B cell (primary cell): ENCODE measurements around the genes GNA13, RGS9 and PSMD12.

- PRO-cap: unidirectional peak, minus-strand start at chr17:64237923
- CAGE, long polyA plus RNA: no peak
Measured at GRCh38 chr17:64237758-64238095, 25.3 kb downstream of the TEX2 start.

DNA sequence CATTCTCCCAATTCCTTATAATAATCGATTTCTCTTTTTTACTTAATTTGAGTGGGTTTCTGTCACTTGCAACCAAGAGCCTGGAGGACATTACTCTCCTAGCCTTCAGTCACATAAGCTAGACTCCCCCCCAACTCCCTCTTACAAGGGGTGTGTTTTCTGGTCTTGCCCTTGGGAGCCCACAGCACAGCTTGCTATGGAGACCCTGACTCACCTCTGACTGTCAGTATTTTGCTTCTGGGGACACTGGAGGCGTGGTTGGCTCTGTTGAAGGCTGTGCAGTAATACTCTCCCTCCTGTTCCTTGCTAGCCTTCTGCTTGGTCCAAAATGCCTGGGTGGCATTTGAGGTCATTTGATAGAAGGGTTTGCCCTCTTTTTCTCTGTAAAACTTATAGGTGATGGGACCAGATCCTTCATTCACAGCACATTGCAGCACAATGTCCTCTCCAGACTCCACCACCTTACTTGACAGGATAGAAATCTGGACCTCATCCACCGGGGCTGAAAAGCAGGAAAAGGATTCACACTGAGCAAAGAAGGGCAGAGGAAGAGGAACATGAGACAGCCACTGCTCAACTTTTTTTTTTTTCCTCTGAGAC, 34.7 kb downstream of the PECAM1 start:
- PRO-cap: no peak
- CAGE, long polyA plus RNA: no peak

DNA sequence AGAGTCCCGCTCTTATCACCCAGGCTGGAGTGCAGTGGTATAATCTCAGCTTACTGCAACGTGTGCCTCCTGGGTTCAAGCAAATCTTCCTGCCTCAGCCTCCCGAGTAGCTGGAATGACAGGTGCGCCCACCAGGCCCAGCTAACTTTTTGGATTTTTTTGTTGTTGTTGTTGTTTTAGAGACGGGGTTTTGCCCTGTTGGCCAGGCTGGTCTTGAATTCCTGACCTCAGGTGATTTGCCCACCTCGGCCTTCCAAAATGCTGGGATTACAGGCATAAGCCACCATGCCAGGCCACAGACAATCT, 34.2 kb downstream of the PECAM1 start:
- PRO-cap: no peak
- CAGE, long polyA plus RNA: no peak

- PRO-cap: no peak
- CAGE, long polyA plus RNA: no peak
Measured at GRCh38 chr17:64515606-64516520, 9.1 kb downstream of the CEP95 start.

GRCh38 chr17:64572483-64573292, 65.9 kb downstream of the CEP95 start:
- PRO-cap: no peak
- CAGE, long polyA plus RNA: no peak

DNA sequence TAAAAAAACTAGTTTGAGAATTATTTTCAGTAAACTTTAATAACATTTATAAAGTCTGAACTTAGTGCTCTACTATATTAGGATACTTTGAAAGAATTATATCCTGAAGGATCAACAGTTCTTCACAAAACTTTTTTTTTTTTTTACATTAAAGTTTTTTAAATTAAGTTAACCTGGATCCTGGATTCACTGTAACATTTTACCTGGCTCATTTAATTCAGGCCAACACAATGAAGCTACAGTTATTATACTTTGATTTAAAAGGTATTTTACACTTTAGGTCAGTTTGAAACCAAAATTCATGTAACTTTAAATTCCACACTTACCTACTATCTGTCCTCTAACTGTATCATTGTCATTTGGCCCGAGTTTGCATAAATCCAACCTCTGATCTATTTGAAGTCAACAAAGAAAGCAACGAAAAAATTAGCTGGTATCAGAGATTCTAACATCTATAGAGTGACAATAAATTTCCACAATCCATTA, 71.3 kb downstream of the SMURF2 start:
- PRO-cap: no peak
- CAGE, long polyA plus RNA: no peak

- PRO-cap: no peak
- CAGE, long polyA plus RNA: no peak
Measured at GRCh38 chr17:64780030-64781024, 118.2 kb upstream of the SMURF2 start.

GRCh38 chr17:65056420-65057342, at the start of gene GNA13:
TSS of gene GNA13 (minus strand) at chr17:65056740.
- PRO-cap: bidirectional peak, plus-strand start at chr17:65057079, minus-strand start at chr17:65056740
- CAGE, long polyA plus RNA: no peak

- PRO-cap: bidirectional peak, plus-strand start at chr17:65100541, minus-strand start at chr17:65100503
- CAGE, long polyA plus RNA: no peak
Measured at GRCh38 chr17:65099933-65101083, 36.9 kb upstream of the RGS9 start.

GRCh38 chr17:65131179-65131692, 5.9 kb upstream of the RGS9 start:
- PRO-cap: no peak
- CAGE, long polyA plus RNA: no peak

GRCh38 chr17:65136772-65137520, at the start of gene RGS9:
TSS of gene RGS9 (plus strand) at chr17:65137370.
- PRO-cap: no peak
- CAGE, long polyA plus RNA: no peak

GRCh38 chr17:65164164-65164780, 27.1 kb downstream of the RGS9 start:
- PRO-cap: no peak
- CAGE, long polyA plus RNA: no peak

GRCh38 chr17:66021044-66021488, 170.9 kb downstream of the CEP112 start:
- PRO-cap: no peak
- CAGE, long polyA plus RNA: no peak

GRCh38 chr17:66235131-66235908, 6.1 kb upstream of the APOH start:
- PRO-cap: no peak
- CAGE, long polyA plus RNA: no peak

- PRO-cap: no peak
- CAGE, long polyA plus RNA: no peak
Measured at GRCh38 chr17:66399047-66399294, 96.6 kb downstream of the PRKCA start.

GRCh38 chr17:66509156-66509468, 206.7 kb downstream of the PRKCA start:
- PRO-cap: no peak
- CAGE, long polyA plus RNA: no peak

DNA sequence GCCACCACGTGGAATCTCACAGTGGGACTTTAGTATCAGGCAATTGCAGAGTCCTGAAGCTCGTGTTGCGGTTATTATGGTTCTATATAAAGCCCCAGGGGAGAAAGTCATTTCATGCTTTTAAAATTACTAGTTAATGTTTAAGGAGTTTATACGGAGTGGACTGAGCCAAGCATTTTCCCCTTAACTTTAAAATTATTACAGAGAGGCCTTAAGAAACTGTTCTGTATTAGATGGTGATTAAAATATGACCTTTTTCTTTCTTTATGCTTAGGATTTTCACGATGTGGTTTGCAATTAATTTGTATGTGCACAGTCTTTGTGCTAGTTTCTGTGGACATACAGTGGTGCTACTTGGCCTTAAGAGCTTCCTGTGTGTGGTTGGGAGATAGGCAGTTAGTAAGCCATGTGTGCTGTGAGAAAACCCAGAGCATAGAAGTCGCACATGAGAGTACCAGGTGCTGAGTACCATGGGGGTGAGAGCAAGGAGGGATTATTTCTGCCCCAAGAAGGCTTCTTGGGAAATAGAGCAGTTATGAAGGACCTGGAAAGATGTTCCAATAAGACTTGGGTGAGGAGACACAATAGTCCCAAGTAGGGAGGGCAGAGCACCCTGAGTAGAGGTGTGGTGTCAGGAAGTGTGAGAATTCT, 239.7 kb downstream of the PRKCA start:
- PRO-cap: no peak
- CAGE, long polyA plus RNA: no peak

DNA sequence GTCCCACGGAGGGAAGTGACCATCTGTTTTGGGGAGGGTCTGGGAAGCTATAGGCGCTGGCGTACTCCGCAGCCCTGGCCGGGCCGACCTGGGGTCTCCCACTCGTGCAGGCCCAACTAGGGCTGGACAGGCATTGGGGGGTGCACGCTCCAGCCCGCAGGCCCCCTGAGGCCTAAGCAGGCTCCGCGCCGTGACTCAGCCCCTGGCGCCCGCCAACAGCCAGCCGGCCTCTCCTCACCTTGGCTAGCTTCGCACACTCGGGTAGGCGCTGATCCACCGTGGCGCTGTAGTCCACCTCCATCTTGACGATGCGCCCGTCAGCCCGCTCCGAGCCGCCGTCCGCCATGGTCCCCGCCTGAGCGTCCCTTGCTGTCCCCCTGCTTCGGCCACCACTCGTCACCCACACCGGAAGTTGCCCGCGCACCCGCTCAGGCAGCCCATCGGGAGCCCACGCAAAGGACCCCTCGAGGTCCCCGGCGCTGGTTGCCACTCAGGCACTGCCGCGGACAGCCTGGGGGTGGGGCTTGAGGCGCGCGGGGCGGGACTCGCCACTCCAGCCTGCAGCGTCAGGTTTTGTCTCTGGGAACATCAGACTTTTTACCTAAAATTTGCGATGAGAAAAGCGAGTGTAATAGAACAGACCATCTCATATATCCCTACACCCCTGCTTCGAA, at the start of gene PSMD12:
PSMD12 (minus strand) TSS at position 404 of the 674 bp plus-strand sequence.
- PRO-cap: bidirectional peak, plus-strand start at position 317 of the sequence, minus-strand start at position 404 of the sequence; unidirectional peak, minus-strand start at position 492 of the sequence
- CAGE, long polyA plus RNA: no peak

- PRO-cap: no peak
- CAGE, long polyA plus RNA: no peak
Measured at GRCh38 chr17:67385386-67385996, 8.4 kb downstream of the PITPNC1 start.

DNA sequence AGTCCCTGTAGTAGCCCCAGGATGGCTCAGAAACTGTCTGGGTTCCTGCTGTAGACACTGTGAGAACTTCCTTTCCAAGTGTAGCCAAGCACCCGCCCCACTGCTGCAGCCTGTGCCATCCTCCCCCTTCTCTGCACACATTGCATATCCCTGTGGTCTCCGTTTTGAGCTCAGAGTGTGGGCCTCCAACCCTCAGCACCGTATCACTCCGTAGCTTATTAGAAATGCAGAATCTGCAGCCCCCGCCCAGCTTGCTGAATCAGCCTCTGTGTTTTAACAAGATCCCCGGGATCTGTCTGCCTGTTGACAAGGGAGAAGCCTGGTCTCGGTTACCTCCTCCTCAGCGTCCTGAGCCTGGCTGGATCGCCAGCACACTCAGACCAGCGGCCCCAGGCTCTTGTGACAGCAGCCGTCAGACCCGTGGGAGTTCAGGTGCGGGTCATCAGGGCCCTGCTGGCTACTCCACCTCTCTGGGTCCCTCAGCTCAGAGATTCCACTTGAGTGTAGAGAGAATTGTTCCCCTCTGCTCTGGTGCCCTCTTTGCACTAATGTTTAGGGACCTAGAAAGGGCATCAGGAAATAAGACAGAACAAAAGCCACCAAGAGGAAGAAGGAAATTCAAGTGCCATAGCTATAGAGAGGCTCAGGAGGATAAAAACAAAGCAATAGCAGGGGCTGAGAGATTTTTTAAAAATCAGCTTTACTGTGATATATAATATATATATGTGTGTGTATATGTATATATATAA, 92.3 kb downstream of the PITPNC1 start:
- PRO-cap: no peak
- CAGE, long polyA plus RNA: no peak